SK-MEL-5 (cell line): ENCODE data around the gene ALG9.

RAMPAGE:
- cytosol, long total RNA = no peak
- long total RNA = no peak
- nucleus, long total RNA = no peak
Observed at GRCh38 chr11:108722854-108723682, 58.2 kb downstream of the DDX10 start.

RAMPAGE:
- cytosol, long total RNA = no peak
- long total RNA = no peak
- nucleus, long total RNA = no peak
Observed at GRCh38 chr11:108836173-108836432, 171.2 kb downstream of the DDX10 start.

DNA sequence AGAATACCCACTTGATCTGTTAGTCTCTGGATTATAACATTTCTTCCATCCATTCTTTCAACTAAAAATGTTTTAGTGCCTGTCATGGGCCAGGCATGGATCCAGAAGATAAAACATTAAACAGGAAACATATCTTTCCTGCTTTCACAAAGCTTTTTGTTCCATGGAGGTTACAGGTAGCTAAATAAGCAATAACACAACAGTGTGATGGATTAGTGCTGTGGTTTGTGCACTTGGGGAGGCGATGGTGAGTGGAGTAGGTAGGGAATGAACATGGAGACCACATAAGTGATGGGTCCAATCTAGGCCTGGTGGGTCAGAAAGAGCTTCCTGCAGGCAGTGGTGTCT, 258.6 kb downstream of the DDX10 start:
RAMPAGE:
- cytosol, long total RNA = no peak
- long total RNA = no peak
- nucleus, long total RNA = no peak

DNA sequence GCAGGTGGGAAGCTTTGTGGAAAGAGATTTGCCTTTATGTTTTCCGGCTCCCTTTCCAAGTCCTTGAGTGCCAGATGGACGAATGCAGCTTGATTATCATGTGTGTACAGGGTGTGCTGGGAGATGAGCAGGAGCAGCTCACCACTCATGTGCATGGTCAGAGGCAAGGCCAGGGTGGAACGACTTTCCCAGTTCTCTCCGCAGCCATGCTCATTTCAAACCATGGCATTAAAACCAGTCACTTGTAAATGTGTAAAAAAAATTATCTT, 310.9 kb downstream of the DDX10 start:
RAMPAGE:
- cytosol, long total RNA = no peak
- long total RNA = no peak
- nucleus, long total RNA = no peak

DNA sequence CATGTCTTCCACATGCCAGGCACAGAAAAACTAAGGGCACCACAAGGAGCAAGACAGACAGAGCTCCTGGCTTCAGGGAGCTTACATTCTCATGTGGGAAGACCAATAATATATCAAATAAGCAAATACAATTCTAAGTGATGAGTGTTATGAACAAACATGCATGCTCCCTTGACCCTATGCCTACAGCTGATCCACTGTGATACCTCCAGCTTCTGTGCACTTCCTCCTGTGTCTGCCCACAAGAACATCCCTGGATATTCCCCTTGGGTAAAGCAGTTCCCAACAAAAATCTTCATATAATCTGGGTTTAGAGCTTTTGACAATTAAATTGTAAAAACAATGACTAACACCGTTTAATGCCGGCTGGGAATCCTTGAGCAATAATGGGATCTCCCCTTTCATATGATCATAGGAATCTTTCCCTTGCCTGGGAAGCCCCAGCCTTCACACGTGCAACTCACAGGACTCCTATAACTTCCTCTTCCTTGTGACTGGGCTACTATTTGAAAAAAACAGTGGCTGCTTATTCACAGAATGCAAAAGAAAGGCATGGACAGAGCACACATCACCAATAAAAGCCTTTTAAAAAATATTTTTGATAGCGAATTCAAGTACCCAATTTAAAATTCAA, 6.3 kb upstream of the ZC3H12C start:
RAMPAGE:
- cytosol, long total RNA = no peak
- long total RNA = no peak
- nucleus, long total RNA = no peak

DNA sequence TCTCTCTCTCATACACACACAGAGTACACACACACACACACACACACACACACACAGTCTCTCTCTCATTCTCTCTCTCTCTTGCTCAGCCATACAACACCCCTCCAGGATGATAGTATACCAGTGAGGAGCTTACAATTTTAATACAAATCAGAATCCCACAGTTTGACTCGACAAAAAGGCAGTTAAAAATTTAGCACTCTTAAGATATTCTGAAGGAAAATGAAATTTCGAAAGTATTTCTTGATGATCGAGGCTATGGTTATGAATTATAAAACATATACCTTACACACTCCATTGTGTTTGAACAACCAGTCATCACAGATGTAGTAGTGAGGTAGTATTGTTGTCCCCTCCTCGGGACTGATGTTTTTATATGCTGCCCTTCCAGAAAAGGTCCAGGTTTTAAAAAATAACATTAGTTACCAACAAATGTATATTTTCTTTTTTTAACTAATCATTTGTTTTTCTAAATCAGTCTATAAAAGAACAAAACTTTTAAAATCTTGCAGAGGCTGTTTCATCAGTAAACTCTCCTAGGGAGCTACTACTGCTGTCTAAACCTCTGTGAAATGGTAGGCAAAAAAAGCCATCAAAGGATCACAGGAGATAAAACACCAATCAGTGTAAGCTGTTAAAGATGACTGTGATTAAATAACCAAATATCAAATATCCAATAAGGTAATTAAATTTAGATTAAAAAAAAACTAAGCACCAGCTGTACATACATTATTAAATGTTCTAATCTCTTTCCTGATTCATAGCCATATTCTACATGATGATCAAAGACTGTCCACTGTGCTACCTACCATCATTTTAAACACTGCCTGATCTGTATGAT, 65.6 kb downstream of the RDX start:
RAMPAGE:
- cytosol, long total RNA = no peak
- long total RNA = no peak
- nucleus, long total RNA = no peak

DNA sequence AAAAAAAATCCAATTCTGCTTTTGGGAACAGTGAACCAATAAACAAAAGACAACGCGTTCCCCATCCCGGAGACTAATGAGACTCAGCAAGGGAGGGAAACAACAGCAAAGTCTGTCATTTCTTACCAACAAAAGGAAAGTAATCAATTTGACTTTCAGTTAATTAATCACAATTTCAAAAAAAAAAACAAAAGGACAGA, 2.0 kb downstream of the RDX start:
RAMPAGE:
- cytosol, long total RNA = no peak
- long total RNA = no peak
- nucleus, long total RNA = no peak

DNA sequence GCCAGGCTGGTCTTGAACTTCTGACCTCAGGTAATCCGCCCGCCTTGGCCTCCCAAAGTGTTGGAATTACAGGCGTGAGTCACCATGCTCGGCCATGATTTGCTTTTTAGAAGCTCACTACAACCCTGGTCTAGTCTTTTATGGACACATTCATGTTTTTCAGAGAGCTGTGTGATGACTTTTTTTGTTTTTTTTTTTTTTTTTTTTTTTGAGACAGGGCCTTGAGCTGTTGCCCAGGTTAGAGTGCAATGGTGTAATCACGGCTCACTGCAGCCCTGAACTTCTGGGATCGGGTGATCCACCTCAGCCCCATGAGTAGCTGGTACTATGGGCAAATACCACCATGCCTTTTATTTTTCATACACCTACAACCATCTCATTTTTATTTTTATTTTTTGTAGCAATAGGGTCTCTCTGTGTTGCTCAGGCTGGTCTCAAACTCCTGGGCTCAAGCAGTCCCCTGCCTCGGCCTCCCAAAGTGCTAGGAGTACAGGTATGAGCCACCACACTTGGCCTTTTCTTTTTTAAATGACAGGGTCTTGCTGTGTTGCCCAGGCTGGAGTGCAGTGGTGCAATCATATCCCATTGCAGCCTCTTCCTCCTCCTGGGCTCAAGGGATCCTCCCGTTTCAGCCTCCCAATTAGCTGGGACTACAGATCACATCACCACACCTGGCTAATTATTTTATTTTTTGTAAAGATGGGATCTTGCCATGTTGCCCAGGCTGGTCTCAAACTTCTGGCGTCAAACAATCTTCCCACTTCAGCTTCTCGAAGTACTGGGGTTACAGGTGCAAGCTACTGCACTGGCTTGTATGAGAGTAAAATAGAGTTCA, 5.0 kb downstream of the FDX1 start:
RAMPAGE:
- cytosol, long total RNA = no peak
- long total RNA = no peak
- nucleus, long total RNA = no peak

DNA sequence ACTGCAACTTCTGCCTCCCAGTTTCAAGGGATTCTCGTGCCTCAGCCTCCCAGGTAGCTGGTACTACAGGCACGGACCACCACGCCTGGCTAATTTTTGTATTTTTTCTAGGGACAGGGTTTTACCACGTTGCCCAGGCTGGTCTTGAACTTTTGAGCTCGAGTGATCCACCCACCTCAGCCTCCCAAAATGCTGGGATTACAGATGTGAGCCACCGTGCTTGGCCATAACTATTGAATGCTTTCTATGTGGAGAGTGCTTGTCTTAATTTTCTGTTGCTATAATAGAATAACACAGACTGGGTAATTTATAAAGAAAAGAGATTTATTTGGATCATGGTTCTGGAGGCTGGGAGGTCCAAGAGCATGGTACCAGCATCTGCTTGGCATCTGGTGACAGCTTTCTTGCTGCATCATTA, 34.2 kb downstream of the FDX1 start:
RAMPAGE:
- cytosol, long total RNA = no peak
- long total RNA = no peak
- nucleus, long total RNA = no peak

GRCh38 chr11:111351267-111351801, 27.7 kb downstream of the POU2AF1 start:
RAMPAGE:
- cytosol, long total RNA = no peak
- long total RNA = no peak
- nucleus, long total RNA = no peak

GRCh38 chr11:111379608-111380768, 913 bp upstream of the POU2AF1 start:
RAMPAGE:
- cytosol, long total RNA = no peak
- long total RNA = no peak
- nucleus, long total RNA = no peak

RAMPAGE:
- cytosol, long total RNA = no peak
- long total RNA = no peak
- nucleus, long total RNA = no peak
Observed at GRCh38 chr11:111539151-111540135, 1.1 kb upstream of the LAYN start.

RAMPAGE:
- cytosol, long total RNA = no peak
- long total RNA = no peak
- nucleus, long total RNA = no peak
Observed at GRCh38 chr11:111561826-111562072, 21.2 kb downstream of the LAYN start.

RAMPAGE:
- cytosol, long total RNA = no peak
- long total RNA = no peak
- nucleus, long total RNA = no peak
Observed at GRCh38 chr11:111623653-111624120, 21.4 kb downstream of the SIK2 start.

DNA sequence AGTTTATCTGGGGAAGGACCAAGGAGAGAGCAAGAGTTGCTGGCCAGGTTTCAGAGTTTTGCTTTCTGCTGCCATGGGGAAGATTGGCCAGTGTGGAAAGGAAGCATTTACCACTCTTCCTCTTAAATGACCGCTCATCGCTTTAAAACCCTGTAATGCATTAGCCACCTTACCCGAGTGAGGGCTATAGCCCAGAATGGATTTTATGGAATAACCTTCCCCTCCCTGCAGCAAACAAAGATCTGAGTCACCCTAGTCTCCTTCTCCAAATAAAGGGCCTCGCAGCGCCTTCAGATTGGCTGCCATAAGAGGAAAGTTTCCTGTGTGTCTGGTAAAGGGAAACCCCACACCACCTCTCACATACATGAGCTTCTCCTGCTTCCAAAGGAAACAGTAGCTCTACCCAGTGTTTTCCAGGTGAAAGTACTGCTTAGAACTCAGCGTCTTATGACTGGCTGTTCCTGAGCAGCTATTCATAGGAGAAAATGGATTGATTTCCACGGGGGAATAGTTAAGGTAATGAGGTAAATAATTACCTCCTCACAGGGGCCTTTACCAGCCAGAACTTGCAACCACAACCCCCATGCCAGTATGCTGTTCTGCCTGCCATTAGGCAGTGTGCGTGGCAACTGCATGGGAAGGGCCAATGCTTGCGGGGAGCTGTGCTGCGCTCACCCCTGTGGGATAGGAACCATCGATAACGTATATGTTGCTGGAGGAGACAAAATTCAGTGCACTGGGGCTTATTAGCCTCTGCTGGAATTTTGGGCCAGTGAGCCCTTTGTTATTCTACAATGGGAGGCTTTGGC, 47.6 kb downstream of the PPP2R1B start:
RAMPAGE:
- cytosol, long total RNA = no peak
- long total RNA = no peak
- nucleus, long total RNA = no peak

GRCh38 chr11:111725713-111726890, 40.1 kb downstream of the PPP2R1B start:
RAMPAGE:
- cytosol, long total RNA = no peak
- long total RNA = no peak
- nucleus, long total RNA = no peak

RAMPAGE:
- cytosol, long total RNA = no peak
- long total RNA = no peak
- nucleus, long total RNA = no peak
Observed at GRCh38 chr11:111759650-111760144, 6.5 kb downstream of the PPP2R1B start.

RAMPAGE:
- cytosol, long total RNA = start-site peak on the minus strand at chr11:111871546-111871553, 70 and 55 reads in 2 replicates
- long total RNA = start-site peak on the minus strand at chr11:111871545-111871560, 68 and 45 reads in 2 replicates
- nucleus, long total RNA = no peak
Observed at GRCh38 chr11:111870721-111871960, at the start of gene ALG9. ALG9 (minus strand) TSS chr11:111871581.

DNA sequence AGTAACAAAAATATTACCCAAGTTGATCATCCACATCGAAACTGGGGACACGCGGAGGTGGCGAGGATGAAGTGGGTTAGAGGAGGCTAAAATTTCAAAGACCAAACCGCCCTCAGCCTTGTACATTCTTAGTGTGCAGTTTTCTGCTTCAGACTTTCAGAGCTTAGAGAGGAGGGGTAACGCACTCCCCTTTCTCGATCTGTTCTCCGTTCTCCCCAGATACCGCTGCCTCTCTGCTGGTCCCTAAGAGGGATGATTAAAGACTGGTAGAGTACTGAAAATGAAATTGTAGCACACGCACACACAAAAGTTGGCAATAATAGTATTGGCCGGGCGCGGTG, 8.7 kb downstream of the C11orf52 start:
RAMPAGE:
- cytosol, long total RNA = no peak
- long total RNA = no peak
- nucleus, long total RNA = no peak

RAMPAGE:
- cytosol, long total RNA = no peak
- long total RNA = no peak
- nucleus, long total RNA = no peak
Observed at GRCh38 chr11:111940731-111941185, 3.6 kb downstream of the DIXDC1 start.